CMK (cell line): Measurements from ENCODE around the gene NCAM2.

DNA sequence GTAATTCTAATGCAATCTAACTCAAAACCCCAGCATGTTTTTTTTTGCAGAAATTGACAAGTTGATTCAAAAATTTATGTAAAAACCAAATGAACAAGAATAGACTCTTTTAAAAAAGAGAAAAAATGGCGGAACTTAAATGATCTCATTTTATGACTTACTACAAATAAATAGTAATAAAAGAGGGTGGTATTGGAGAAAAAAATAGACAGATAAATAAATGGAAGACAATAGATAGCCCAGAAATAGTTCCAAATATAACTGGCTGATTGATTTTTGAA, 677.1 kb upstream of the CXADR start:
- RRBS, result no CpG with 5 or more reads among the region's 1 CpG

GRCh38 chr21:17139560-17140024, 373.3 kb upstream of the CXADR start:
- RRBS, result no CpG with 5 or more reads among the region's 6 CpGs

DNA sequence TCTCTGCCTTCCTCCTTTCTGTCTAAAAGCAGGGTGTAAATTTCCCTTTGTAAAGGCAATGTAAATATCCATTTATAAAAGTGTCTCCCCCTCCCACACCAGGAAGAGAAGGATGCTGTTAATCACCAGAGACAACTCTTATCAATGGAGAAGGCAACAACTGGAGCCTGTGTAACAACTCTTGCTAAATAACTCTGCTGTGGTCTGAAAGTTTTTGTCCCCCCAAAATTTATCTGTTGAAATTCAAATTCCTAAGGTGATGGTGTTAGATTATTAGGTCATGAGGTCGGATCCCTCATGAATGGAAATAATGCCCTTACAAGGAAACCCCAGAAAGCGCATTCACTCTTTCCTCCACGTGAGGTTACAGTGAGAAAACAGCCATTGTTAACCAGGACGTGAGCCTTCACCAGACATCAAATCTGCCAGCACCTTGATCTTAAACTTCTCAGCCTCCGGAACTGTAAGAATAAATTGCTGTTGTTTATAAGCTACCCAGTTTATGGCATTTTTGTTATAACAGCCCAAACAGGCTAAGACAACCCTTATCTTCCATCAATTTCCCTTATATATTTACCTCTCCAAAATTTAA, 141.9 kb upstream of the CXADR start:
- RRBS, result no CpG with 5 or more reads among the region's 5 CpGs

- RRBS, result 2% methylated on average over 14 of the region's 28 CpGs
Observed at GRCh38 chr21:17612011-17612396, 697 bp downstream of the BTG3 start.

GRCh38 chr21:17789140-17789602, 30.0 kb downstream of the C21orf91 start:
- RRBS, result no CpG with 5 or more reads among the region's 3 CpGs

GRCh38 chr21:17931009-17931479, 111.9 kb upstream of the C21orf91 start:
- RRBS, result no CpG with 5 or more reads among the region's 4 CpGs

DNA sequence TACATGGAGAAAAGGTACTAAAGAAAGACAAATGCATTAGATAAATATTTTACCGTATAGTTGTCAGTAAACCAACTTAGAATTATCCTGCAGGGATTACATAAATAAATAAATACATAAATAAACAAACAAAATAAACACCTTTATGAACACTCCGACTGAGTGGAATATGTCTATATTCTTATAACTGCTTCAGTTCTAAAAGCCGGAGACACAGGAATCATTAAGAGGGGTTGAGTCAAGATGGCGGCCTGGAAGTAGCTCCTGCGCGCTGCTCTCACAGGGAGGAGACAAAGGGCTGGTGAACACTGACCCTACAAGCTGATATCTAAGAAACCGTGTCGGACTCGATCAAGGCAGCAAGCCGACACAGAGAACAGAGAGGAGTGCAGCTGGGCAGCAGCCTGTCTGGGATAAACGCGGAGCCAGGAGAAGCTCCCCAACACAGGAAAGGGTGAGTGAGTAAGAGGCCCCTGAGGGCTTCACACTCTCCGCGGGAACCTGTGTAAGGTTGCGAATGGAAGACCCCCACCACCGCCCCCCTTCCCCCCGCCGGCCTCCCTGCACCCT, 1098.6 kb upstream of the NCAM2 start:
- RRBS, result no CpG with 5 or more reads among the region's 18 CpGs

DNA sequence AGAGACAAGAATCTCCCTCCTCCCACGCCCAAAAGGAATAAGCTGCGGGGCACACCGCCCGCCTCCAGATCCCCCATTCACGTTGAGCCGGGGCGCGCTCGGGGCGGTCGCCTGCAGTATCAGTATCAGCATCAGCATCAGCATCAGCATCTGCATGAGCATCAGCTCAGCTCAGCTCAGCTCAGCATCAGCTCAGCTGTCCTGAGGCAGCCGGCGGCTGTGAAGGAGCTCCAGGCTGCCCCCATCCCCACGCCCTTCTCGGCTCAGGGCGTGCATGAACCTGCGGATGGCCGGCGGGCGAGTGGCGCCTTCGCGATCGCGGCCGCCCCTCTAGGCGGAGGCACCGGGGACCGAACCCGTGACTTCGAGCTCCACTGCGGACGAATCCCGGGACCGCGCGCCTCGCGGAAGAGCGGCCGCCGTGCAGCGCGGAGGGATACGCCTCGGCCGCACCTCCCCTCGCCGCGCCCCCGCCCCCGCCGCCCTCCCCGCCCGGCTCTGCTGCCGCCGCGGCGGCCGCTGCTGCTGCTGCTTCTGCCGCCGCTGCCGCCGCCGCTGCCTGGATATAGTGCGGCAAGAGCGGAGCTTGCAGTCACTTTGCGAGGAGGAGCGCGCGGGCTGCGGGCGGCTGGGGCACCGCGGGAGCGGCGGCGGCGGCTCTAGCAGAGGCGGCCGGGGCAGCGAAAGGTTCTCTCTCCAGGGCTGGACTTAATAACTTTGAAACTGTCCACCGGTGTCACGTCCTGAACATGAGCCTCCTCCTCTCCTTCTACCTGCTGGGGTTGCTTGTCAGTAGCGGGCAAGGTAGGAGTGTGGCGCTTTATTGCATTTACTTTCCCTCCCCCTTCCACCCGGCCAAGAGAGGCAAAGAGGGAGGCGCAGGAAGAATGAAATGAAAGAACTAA, at the start of gene NCAM2:
TSS of gene NCAM2 (plus strand) at position 595 of the 905 bp plus-strand sequence.
- RRBS, result 15% methylated on average over 33 of the region's 88 CpGs

GRCh38 chr21:21279129-21279401, 280.9 kb downstream of the NCAM2 start:
- RRBS, result no CpG with 5 or more reads among the region's 1 CpG

- RRBS, result no CpG with 5 or more reads among the region's 15 CpGs
Observed at GRCh38 chr21:23887396-23888087, 1719.7 kb downstream of the MRPL39 start.

DNA sequence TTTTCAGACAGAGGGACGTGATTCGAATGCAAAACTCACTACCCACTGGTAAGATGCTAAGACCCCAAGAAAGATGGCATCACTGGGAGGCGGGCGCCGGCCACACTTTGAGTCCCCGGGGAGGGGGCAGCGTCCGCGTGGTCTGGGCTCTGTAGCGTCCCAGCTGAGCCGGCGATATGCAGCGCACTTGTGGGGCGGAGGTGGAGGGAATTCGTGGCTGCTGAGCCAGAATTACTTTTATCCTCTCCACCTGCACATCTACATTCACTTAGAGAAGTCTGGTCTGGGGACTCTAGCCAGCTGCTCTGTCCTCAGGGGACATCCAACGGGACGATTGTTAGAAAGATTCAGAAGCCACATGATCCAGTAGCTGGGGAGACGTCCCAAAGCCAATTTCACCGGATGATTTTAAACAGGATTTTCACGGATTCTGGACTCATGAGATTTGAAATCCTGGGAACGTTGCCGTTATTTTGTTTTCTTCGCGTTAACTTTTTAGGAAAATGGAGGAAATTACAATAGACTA, 1.2 kb downstream of the JAM2 start:
- RRBS, result 49% methylated on average over 6 of the region's 24 CpGs

GRCh38 chr21:25687672-25688150, 47.0 kb downstream of the ATP5PF start:
- RRBS, result no CpG with 5 or more reads among the region's 4 CpGs

DNA sequence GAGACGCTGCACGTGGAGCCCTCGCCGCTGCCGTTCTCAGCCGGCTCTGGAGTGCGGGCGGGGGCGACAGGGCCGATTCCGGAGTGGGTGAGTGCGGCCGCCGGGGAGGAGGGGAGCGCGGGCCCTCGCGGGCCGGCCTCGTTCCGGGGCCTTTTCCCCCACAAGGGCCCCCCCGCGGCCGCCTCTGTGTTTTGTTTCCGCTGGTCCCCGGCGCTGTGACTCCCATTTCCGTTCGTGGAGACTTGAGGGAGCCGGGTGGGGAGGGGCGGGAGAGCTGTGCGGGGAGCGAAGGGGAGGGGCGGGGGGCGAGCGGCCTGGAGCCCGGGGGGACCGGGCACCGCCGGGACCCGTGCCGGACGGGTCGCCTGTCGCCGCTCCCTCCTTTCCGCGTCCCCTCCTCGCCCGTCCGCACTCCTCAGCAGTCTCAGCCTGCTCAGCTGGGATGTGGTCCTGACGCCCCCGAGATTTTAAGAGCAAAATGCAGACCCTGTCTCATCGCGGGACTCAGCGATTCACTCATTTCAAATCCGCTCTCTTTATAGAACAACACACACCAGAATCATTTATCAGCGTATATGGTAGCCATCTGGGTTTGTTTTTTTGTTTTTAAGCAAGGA, 828 bp downstream of the GABPA start:
- RRBS, result 1% methylated on average over 21 of the region's 58 CpGs

GRCh38 chr21:25895884-25896353, 161.1 kb downstream of the GABPA start:
- RRBS, result no CpG with 5 or more reads among the region's 5 CpGs

DNA sequence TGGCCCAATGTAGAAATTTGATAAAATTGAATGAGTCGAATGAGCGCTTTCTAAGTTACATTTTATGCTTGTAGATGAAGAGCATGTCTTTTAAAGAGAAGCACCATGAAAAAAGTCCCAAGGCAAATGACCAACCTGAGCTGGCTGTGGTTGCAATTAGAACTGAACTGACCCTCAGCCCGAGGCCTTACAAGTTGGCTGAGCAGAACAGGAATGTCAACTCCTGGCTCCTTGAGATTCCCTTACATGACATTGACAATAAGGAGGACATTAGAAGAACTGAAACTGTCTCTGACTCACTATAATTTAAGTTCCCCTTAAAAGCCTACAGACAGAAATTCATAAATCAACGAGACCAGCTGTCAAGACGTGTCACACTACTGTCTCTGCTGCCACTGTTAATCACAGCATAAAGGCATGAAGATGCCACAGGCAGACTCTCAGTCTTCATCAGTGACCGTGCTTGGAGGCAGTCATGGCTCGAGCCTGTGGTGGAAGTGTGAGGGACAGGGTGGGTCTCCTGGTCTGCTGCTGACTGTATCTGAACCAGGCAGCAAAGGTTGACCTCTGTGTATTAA, 168.8 kb downstream of the GABPA start:
- RRBS, result no CpG with 5 or more reads among the region's 7 CpGs

DNA sequence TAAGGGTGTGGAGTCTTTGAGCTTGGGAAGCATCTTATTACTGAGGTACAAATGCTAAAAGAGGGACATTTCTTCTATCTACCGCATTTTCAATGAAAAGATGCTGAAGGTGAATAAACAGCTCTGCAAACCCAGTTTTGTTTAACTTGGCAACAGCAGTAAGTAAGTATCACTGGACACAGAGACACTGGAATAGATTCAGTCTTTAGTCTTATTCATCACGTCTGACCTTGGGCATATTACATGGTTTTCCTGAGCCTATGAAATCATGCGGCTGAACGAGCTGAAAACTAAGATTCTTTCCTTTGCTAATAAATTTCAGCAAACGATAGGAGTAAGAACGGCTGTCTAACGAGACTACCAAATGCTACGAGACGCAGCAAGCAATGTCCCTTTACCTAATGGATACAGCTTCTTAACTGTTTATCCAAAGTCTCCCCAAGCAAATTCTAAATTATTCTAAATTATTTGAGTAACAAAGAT, 207.4 kb downstream of the GABPA start:
- RRBS, result no CpG with 5 or more reads among the region's 9 CpGs

DNA sequence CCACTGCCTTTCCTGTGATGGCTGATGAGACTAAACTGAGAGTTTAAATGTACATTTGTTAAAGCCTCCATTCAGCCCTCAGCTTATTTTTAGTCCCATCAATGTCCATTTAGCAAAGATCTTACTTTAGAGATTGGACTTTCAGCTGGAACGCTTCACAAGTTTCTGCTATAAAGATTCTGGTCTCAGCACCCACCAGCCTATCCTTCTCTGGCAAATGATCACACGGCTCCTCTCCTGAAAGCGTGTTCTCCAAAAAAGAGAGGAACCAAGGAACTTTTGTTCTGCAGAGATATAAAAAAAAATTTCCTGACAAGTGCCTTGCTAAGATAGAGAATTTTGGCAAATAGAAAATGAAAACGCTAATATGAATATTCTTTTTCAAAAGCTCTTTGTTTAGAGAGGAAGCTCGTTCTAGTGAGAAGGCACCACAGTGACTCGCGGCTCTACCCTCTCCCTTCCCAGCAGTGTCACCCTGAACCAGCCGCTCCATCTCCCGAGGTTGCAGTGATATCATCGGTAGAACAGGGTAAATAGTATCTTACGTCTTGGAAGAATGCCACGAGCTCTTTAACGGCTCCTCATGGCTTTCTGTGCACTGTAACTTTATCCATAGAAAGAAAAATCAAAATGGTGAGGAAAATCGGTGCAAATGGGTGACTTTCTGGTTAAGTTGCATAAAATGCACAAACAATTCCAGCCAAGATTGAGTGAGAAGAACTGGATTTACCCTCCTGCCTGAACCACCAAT, 200.1 kb downstream of the APP start:
- RRBS, result no CpG with 5 or more reads among the region's 14 CpGs

DNA sequence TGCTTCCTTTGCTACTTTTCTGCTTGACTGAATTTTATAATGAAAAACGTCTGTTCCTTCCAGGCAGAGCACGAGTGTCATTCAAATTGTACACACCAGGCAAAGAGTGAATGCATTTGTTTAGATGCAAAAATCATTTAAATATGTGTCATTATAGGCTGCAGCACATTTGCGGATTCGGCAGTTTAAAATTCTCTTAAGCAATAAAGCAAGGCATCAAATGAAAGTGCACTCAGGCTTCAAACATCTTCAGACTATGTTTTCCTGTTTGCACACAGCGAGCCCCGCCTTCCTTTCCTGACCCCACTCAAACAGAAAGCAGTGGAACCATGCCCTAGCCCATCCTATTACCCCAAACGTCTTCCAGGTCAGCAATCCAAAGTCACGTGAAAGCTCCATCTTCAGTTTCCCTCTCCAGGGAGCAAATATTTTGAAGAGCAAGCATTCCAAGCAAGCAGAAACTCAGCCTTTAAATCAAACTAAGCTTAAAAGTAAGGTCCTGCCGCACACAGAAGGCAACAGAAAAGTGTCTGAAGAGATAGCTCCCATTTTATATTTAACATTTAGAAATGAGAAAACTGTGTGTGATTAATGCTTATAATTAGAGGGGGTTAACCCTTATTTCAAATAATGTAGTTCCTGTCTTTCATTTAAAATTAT, 99.5 kb downstream of the APP start:
- RRBS, result no CpG with 5 or more reads among the region's 9 CpGs